SK-N-MC (cell line): ENCODE measurements around a stretch of chr11.

- RRBS: no CpG with 5 or more reads among the region's 3 CpGs
Observed at GRCh38 chr11:9753889-9754537, 90.1 kb downstream of the SWAP70 start.

- RRBS: 1% methylated on average over 16 of the region's 88 CpGs
Observed at GRCh38 chr11:9758249-9759350, 94.7 kb downstream of the SWAP70 start.

DNA sequence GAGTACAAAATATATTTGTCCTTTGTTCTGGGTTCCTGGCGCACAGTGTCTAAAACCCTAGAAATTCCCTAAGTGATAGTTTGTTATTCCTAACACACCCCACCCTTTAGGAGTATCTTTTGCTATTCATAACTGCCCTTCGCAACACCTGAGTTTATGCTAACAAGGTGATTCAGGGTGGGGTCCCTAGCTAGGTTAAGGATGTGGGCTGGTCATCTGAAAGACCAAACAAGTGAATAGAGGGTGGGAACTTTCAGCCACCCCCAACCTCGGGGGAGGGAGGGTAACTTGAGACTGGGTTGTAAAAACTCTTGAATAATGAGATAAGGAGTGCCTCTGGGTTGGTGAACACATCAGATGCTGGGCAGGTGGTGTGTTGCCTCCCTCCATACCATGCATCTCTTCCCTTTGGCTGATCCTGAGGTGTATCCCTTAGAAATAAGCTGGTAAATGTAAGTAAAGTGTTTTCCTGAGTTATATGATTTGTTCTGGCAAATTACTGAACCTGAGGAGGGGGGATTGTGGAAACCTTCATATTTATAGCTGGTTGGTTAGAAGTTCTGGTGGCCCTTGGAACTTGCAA, 111.5 kb downstream of the SWAP70 start:
- RRBS: no CpG with 5 or more reads among the region's 3 CpGs

DNA sequence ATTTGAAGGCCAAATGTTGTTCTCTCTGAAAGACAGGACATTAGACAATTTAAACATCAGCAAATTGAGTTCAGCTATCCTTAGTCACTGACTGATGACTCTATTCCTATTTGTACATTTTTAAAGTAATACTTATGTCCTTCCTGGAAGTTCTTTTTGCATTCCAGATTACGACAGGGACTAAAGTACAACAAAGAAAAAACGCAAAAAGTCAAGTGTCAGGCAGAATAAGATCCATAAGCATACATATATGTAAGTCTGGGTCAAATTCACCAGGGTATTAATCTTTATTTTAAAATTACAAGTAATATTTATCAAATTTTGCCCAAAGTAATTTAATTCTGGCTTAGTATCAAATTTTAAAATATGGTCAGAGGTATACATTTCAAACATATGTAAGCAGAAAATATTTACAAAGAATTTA, 175.9 kb downstream of the SBF2 start:
- RRBS: no CpG with 5 or more reads among the region's 2 CpGs

DNA sequence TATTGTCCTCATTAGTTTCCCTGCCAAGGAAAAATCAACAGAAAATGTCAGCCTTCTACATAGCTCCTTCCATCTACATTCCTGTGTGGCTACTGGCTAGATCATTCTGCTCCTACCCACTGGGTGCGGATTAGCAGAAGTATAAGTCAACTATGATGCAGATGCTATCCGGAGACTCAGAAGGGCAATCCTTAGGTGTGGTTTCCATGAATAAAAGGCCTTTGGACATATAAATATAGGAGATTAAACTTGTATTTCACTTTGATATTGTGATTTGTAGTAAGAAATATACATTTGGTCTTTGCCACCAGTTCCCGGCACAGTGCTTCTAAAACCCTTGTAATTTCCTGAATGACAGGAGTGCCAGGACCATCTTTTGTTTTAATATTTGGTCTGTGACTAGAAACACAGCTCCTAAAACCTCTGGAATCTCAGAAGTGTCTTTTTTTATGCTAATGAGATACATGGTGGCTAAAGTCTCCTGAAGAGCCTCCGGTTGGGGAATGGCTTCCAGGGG, 154.2 kb downstream of the SBF2 start:
- RRBS: 100% methylated on average over 2 of the region's 4 CpGs

DNA sequence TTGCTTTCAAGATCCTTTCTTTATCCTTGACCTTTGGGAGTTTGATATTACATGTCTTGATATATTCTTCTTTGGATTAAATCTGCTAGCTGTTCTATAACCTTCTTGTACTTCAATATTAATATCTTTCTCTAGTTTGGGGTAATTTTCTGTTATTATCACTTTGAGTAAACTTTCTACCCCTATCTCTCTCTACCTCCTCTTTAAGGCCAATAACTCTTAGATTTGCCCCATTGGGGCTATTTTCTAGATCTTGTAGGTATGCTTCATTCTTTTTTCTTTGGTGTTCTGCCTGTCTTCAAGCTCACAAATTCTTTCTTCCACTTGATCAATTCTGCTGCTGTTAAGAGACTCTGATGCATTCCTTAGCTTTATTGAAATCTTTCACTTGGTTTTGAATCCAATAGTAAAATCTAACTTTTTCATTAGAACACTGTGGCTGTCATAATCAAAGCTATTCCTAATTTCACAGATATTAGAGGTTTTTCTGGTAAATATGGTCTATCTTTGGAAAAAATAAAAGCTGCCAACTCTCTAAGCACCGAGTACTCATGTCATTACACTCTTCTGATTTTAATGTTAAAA, 113.4 kb downstream of the SBF2 start:
- RRBS: no CpG with 5 or more reads among the region's 1 CpG

GRCh38 chr11:10352182-10352827, 47.4 kb downstream of the ADM start:
- RRBS: no CpG with 5 or more reads among the region's 13 CpGs

DNA sequence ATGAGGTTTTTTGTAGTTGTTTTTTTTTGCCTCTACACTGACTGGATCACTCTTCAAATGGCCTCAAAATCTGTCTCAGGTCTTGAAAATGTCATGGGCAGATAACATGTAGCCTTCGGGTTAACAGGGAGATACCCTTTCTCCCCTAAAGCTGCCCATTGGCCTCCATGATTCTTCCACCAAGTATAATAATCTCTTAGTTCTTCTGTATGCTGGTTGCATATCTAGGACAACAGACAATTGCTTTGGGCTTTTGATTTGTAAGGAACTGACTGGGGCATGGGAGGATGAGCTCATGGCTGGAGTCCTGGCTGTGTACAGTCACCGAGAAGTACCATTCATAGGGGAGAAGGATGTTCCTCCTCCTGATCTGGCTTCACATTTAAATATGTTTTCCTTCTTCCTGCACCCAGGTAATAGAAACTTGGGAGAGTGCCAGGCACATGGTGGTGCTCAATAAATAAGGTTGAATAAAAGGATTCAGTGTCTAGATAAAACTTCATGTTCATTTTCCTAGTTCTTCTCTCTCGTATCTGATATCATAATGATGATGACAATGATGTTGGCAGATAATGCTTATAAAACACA, 2.8 kb upstream of the AMPD3 start:
- RRBS: no CpG with 5 or more reads among the region's 3 CpGs

- RRBS: no CpG with 5 or more reads among the region's 4 CpGs
Observed at GRCh38 chr11:10618500-10619074, 50.1 kb upstream of the LYVE1 start.

- RRBS: no CpG with 5 or more reads among the region's 1 CpG
Observed at GRCh38 chr11:10654302-10654700, 39.3 kb downstream of the IRAG1 start.

- RRBS: no CpG with 5 or more reads among the region's 3 CpGs
Observed at GRCh38 chr11:10669096-10669644, 24.4 kb downstream of the IRAG1 start.

DNA sequence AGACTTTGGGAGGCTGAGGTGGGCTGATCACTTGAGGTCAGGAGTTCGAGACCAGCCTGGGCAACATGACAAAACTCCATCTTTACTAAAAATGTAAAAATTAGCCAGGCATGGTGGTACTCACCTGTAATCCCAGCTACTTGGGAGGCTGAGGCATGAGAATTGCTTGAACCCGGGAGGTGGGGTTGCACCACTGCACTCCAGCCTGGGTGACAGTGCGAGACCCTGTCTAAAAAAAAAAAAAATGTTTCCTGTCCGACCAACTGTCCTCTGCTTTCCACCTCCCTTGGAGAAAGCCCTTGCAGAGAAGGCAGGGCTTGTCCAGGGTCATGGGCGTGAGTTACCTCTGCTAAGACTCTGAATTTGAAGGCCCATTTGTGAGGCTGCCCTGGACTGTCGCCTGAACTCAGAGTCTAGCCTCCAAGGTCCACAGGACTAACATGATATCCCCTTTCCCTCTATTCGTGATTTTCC, 3.4 kb downstream of the IRAG1 start:
- RRBS: no CpG with 5 or more reads among the region's 7 CpGs

DNA sequence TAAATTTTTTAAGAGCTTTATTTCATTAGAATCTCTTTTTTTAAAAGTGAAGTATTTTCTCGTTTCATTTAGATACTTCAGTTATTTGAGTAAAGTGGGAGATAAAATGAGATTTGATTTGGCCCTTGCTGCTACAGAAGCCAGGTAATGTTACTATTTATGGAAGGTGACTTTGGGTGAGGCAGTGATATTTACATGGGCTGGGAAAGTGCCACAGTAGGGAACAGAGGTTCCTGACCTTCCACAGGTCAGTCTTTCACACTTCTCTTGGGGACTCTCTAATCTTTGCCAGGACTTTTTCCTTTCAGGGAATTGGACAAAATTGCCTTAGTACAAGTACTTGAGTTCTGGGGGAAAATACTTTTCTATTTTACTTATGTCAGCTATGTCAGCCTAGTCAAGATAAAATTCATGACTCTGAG, 20.4 kb downstream of the CTR9 start:
- RRBS: no CpG with 5 or more reads among the region's 1 CpG

DNA sequence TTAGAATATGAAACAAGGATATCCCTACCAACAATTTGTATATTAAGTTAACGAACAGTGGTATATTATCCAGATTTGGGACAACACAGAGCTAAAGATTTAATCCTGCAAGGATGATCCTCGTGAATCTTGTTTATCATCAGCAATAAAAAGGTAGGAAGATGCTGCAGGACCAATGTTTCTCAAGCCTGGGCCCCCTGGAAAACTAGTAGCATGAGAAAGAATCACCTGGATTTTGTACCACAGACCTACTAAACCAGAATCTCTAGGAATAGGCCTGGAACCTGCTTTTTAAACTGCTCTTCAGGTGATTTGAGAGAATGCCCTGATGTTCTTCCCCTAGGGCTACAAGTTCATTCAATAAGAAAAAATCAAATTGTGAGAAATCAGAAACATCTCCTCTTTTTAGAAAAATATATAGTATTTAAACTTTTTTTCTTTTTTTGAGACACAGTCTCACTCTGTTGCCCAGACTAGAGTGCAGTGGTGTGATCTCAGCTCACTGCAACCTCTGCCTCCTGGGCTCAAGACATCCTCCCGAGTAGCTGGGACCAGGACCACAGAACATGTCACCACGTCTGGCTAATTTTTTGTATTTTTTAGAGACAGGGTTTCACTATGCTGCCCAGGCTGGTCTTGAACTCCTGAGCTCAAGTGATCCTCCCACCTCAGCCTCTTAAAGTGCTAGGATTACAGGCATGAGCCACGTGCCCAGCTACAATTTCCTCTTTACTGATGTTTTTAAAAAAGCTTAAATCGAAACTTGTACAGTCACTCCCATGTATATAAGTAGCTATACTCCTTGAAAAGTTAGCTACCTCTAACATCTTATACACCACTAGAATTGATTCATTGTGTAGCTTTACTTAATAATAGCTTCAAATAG, 10.5 kb downstream of the EIF4G2 start:
- RRBS: no CpG with 5 or more reads among the region's 6 CpGs

- RRBS: no CpG with 5 or more reads among the region's 5 CpGs
Observed at GRCh38 chr11:10806714-10807144, 2.0 kb downstream of the EIF4G2 start.

DNA sequence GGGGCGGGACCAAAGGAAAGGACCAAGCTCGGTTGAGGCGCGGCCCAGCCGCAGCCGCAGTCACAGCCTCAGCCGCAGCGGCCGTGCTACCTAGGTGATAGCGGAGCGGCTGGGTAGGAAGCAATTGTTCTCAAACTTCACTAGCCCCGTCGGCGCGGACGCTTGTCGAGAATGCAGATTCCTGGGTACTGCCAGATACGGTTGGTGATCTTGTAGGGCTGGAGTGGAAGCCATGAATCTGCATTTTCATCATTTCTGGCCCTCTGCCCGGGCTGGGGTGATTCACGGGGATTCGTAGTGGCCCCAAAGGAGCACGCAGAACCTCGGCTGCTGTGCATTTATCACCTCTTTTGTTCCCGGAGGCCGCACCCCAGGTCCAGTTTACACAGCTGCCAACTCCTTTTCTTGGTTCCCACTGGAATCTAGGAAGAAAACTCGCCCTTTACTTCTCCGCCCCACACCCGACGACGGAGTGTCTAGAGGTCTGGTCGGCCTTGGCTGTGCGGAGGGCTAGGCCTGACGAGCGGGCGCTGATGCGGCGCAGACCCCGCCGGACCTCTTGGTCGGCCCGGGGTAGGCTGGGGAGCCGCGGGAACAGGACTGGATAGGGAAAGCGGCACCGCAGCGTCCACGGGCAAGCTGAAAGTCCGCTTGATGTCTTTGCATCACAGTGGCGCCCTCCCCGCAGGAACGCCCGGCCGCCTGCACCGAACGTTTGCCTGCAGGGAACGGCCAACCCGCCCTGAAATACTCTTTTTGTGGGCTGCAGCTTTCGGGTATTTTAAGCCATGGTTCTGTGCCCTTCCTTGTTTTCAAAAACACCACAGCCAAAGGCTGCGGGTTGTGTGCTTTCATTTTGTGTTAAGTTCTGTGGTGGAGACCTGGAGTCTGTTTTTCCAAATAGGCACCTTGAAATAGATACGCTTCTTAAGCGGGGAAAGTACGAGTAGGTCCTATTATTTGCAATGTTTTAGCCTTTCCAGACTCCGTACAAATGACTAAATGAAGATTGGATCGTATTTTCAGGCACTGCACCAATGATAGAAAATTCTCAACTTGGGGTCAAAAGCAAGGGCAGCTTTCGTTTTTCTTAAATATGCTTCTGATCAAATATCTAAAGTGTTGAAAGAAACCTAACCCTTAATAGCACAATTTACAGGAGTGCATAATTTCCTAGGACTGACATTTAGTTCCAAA, 712 bp upstream of the ZBED5 start:
- RRBS: 0% methylated on average over 5 of the region's 65 CpGs

GRCh38 chr11:10911485-10912388, 53.9 kb upstream of the ZBED5 start:
- RRBS: no CpG with 5 or more reads among the region's 12 CpGs

DNA sequence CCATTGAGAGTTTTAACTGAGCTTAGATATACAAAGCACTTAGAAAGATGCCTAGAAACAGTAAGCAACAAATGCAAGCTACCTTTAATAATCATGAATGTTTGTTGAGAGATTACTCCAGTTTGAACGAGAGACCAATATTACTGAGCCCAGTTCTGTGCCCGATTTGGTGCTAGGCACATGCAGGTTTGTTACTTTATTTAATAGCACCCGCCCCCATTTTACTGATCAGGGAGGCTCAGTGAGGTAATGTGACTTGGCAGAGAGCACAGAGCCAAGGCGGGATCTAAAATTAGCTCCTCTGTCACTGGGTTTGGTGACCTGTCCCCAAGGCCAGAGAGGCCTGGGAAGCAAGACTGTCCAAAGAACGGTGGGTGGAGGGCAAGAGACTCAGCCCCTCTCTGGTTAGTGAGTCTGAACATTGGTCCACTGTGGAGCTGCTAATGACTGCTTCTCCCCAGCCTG, 39.2 kb downstream of the CSNK2A3 start:
- RRBS: no CpG with 5 or more reads among the region's 5 CpGs

DNA sequence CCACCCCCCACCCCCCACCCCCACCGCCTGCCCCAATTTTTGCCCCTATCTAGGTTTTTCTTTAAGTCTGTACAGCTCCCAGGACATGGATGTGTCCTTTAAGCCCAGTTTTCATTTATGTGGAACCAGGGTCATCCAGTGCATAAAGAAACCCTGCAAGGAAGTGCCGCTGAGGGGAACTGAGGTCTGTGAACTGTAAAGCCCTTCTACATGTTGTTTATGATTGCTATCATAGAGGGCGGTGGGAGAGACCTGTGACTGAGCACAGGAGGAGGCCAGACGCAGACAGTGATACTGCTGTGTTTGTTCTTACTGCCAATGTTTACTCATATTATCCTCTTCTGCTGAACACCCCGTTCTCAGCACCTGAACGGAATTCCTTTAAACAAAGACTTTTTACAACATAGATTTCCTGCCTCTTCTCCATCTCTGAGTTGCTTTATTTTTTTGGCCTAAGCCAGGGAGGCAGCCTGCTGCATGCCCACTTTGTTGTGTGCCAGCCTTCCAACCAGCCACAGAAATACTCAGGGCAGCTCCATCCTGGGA, 949 bp upstream of the GALNT18 start:
- RRBS: no CpG with 5 or more reads among the region's 6 CpGs

DNA sequence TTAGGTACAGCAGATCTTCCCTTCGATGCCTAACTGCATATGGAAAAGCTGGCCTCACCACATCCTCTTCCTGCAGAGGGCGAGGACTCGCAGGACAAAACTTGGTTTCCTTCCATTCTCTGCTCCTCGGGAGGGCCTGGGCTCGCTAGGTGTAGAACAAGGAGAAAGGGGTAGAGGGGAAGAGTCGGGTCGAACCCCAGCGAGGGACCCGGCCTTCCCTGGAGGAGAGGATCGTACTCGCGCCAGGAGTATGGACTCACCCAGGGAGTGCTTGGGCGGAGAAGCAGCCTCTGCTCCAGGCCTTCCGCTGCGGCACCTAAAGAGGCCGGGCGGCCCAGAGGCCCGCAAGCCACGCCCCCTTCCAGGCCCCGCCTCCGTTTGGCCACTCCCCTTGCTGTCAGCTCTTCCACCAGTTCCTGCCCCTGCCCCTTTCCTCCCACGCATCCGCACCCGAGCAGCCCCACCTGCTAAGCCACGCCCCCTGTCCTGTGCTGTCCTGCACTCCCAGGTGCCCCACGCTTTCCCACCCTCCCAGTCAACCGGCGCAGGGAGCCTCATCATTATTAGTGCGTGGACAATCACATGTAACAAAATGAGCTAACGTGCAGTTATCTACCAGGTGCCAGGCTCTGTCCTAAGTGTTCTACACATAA, 30.4 kb upstream of the USP47 start:
- RRBS: 90% methylated on average over 4 of the region's 30 CpGs